Cardiac ventricle fibroblast (primary cell): ENCODE data around the genes ORM2 and TMEM268.

DNA sequence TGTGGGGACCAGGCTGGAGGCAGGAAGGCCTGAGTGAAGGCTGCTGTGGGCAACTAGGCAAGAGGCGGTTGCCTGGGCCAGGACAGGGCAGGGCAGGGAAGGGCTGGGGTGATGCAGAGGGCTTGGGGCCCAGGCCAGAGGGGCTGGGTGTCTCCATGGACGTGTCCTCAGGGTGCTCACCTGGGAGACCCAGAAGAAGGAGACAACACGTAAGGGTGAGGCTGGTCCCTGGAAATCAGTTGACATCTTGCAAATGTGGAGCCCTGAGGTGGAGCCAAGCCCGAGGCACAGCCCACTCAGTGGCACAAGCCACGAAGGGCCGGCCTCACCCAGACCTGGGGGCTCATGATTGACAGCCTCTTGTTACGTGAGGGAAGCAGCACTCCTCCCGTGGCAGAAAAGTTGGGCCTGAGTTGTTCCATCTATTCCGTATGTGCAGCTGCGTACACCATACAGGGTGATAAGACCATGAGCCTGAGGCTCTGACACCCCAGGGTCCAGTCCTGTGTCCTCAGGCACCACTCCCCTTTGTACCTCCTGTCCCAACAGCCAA lies 2.1 kb upstream of the ORM2 start:
- RAMPAGE, long total RNA = no peak

DNA sequence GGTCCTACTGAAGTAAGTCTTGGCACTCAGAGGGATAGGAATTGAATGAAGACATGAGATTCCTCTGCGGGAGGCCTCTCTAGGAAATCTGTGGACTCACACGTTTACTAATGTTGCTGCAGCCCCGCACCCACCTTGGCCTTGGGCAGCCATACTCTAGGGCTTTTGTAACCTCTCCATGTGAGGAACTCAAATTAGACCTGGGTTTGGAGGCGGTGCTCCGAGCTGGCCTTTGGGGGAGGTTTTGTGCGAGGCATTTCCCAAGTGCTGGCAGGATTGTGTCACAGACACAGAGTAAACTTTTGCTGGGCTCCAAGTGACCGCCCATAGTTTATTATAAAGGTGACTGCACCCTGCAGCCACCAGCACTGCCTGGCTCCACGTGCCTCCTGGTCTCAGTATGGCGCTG lies at the start of gene ORM2:
Gene ORM2, plus strand, starts transcription at position 365 of the 409 bp plus-strand sequence.
- RAMPAGE, long total RNA = no peak

DNA sequence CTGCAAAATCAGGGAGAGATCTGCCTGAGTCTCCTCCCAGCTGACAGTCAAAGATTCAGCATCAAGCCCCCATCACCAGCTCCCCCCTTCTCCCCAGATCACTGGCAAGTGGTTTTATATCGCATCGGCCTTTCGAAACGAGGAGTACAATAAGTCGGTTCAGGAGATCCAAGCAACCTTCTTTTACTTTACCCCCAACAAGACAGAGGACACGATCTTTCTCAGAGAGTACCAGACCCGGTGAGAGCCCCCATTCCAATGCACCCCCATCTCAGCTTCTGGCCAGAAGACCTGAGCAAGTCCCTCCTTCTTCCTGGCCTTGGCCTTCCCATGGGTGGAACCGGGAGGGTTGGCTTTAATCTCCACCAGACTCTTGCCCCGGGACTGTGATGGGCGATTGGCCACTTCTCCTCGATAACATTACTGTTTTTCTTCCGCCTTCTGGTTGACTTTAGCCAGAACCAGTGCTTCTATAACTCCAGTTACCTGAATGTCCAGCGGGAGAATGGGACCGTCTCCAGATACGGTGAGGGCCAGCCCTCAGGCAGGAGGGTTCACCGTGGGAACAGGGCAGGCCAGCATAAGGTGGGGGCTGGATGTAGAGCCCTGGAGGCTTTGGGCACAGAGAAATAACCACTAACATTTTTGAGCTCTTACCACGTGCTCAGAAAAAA lies 805 bp downstream of the ORM2 start:
- RAMPAGE, long total RNA = no peak

DNA sequence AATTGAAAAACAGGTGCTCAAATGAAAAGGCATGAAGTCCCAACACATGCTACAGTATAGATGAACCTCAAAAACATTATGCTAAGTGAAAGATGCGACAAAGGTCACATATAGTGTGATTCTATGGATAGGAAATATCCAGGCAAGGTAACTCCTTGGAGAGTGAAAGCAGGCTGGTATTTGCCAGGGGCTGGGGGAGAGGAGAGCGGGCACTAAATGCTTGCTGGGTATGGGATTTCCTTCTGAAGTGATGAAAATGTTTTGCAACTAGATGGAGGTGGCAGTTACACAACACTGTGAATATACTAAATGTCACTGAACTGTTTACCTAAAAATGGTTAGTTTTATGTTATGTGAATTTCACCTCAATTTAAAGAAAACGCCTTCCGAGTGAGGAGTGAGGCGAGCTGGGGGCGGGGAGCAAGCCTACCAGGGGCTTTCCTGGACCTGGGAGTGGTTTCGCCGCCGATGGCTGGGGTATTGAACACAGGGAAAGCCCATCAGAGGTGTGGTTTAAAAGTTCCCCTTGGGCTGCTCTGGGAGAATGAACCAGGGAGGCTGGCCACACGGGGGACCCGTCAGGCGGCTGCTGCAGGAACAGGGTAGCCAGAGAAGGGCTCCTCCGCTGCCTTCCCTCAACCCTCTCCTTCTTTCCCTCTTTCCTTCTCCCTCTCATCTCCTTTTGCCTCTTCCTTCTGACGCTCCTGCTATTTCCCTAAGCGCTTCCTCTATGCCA lies 5.0 kb downstream of the AKNA start:
- RAMPAGE, long total RNA = no peak

- RAMPAGE, long total RNA = no peak
Observed at GRCh38 chr9:114397515-114398566, 10.1 kb upstream of the AKNA start.

DNA sequence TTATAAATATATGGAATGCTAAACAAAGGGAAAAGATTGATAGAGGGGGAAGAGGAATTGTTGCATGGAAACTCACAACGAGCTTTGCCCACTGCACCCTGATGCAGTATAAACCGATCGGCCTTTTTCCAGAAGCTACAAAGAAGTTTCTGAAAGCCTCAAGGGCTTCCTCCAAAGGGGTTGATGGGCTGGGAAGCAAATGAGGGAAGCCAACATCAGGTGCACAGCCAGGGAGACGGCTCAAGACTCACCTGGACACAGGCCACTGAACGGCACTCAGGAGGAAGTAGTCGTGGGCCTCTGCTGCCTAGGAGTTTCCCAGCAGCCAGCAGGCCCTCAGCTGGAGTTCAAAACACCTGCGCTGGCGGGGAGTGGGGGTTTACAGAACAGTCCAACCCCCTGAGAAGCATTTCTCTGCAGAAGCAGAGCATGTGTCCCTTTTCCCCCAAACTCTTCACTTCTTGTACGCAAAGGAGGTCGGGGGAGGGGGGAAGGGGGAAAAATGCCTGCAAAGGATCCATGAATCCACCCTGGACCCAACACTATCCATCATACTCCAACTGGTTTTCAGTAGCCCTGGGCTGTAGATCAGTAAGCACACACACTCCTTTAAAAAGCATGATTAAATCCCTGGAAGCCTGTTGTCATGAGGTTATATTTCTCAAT lies 2.3 kb downstream of the WHRN start:
- RAMPAGE, long total RNA = no peak

DNA sequence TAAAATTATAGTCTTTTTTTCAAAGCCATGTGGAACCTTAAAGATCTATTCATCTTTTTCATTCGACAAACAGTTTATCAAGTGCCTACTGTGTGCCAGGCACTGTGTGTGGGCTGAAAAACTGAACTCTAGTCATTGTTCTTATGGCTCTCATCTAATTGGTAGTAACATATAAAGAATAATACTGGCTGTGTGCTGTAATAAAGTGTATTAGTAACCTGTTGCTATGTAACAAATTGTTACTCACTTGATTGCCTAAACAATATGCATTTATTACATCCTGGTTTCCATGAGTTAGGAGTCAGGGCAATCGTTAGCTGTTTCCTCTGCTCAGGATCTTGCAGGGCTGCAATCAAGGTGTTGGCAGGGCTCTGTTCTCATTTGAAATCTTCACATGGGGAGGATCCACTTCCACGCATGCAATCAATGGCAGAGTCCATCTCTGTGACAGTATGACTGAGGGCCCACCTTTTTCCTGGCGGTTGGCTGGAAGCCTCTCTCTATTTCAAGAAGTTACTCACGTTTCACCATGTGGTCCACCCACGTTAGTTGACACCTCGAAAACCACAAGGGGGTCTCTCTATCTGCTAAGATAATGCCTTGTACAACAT lies 7.1 kb upstream of the WHRN start:
- RAMPAGE, long total RNA = no peak

DNA sequence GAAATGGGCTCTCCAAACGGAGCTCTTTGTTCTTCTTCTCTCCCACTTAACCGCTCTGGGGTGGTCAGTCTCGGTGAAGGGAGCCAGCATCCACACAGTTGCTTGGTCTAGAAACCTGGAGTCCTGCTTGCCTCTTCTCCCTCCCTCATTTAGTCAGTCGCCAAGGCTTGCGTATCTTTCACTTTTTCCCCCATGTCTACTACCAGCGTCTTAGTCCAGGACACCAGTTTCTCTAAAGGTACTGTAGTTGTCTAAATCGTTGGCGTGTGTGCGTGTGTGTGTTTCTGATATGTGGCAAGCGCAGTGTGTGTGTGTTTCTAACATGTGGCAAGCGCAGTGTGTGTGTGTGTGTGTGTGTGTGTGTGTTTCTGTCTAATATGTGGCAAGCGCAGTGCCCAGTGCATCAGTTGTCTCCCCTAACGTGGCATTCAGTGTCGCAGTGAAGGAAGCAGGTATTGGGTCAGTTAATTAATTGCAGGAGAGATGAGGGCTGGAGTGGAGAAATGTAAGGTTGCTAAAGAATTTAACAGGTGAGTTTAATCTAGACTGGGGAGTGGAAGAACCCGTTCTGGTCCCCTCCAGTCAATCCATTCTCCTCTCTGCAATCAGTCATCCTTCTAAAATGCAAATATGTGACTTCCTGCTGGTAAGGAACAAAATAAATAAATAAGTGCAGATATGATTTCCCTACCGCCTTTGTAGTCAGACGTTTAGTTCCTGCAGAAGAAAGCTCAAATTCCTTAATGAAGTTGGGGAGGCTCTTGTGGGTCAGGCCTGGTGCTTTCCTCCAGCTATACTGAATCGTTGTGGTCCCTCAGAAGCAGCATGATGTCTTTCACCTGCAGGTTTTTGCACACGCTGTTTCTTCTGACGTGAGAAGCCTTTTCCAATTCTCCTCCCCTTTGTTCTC lies 861 bp downstream of the ATP6V1G1 start:
- RAMPAGE, long total RNA = no peak

- RAMPAGE, long total RNA = no peak
Observed at GRCh38 chr9:114611056-114612035, at the start of gene TMEM268. TSS of gene TMEM268 (plus strand) at chr9:114611291.

DNA sequence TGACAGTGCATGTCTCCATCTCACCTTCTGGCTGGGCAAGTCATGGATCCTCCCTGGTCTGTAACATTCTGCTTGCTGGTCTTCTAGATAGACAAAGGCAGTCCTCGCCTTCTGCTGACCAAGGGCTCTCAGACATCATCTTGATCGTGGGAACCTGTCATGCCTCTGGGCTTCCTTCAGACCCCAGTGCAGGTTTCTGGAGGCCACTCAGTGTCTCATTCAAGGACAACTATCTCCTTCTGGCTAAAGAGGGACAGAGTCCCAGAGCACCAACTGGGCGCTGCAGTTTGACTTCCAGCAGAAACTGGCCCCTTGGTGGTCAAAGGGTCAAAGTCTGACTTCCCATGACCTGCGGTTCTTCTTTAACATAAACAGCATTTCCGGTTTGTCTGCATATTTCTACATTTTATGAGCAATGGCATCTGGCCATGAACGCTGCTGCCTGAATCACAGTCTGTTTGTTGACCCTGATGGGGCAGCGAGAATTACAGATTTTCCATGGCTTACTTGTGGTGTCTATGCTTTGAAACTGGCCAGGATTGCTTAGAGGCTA lies 1.5 kb downstream of the TNFSF15 start:
- RAMPAGE, long total RNA = no peak

GRCh38 chr9:114983844-114984118 lies 53.4 kb upstream of the TNFSF8 start:
- RAMPAGE, long total RNA = no peak

GRCh38 chr9:115595969-115596882 lies 478.3 kb upstream of the TNC start:
- RAMPAGE, long total RNA = no peak

DNA sequence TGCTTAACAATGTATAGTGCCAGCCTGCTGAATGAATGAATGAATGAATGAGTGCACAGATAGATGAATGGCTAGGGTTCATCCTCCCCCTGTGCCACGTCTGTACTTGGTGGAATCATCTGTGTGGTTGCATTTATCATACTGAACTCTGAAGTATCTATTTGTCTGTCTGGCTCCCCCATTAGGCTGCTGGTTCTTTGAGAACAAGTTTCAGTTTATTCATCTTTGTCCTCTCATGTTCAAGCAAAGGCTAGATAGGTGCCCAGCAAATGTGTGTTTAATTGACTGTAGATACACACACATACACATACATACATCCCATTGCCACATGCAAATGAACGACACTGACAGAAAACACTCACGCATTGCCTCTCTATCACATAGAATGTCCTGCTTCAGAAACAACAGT lies 150.4 kb downstream of the PAPPA start:
- RAMPAGE, long total RNA = no peak

- RAMPAGE, long total RNA = no peak
Observed at GRCh38 chr9:116425325-116425732, 261.8 kb upstream of the TRIM32 start.

DNA sequence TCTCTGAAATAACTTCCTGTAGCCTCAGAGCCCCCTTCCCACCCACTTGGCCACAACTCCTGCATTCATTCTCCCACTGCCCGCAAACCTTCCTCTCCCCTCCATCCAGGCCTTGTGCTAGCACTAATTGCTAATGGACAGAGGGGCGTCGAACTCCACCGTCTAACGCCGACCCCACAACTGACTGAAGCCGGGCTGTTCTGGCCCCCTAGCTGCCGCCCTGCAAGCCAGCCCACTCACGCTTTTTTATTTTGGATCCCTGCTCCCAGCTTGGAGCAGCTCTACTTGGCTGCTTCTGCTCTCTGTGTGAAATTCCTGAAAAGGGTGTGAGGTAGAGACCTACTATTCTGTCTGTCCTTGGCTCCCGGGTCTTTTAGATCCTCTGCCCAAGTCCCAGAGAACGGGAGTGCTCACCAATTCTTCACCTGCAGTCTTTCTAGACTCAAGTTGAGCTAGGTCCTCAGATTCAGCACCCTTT lies 737 bp upstream of the ASTN2 start:
- RAMPAGE, long total RNA = no peak

GRCh38 chr9:117552530-117552729 lies 137.6 kb upstream of the ASTN2 start:
- RAMPAGE, long total RNA = no peak

DNA sequence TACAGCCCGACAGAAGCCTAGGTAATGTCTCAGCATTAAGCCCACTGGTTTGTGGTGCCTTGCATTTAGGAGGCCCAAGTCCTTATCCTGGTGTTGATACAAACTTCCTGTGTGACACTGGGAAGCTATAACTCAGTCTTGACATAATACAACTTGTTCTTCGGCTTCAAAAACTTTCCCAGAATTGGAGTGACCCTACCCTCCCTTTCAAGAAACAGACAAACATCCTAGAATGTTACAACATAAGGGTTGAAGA lies 21.1 kb downstream of the TLR4 start:
- RAMPAGE, long total RNA = no peak

DNA sequence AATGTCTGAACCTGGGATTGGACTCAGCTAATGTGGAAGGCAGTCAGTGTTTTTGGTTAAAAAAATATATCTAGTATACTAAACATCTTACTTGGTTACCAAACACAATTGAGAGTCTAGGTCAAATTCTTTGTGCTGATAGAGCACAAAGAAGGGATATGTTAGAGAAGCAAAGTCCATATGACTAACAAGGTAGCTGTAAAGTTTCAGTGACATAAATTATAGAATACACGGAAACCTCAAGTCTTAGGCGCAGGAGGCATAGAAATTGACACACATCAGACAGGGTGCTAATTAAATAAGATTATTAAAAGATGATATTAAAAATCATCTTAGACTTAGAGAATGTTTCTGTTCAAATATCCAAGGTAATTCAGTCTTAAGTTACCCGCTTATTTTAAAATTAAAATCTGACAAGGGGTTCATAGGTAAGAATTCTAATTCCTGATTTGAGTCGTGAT lies 718.4 kb downstream of the TLR4 start:
- RAMPAGE, long total RNA = no peak

GRCh38 chr9:119963679-119964322 lies 594.6 kb upstream of the BRINP1 start:
- RAMPAGE, long total RNA = no peak

- RAMPAGE, long total RNA = no peak
Observed at GRCh38 chr9:120353401-120353951, 226.5 kb downstream of the CDK5RAP2 start.